Measurements from ENCODE around the gene RAD23B.

DNA sequence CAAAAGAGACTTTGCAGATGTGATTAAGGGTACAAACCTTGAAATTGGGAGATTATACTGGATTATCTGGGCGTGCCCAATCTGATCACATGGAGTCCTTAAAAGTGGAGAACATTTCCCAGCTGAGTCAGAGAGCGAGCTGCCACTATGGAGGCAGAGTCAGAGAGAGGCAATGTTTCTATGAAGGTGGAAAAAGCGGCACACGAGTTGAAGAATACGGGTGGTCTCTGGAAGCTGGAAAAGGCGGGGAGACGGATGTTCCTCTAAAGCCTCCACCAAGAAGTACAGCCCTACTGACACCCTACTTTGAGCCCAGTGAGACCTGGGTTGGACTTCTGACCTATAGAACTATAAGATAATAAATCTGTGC is 147.1 kb upstream of the RAD23B start:
- PRO-cap = no peak

DNA sequence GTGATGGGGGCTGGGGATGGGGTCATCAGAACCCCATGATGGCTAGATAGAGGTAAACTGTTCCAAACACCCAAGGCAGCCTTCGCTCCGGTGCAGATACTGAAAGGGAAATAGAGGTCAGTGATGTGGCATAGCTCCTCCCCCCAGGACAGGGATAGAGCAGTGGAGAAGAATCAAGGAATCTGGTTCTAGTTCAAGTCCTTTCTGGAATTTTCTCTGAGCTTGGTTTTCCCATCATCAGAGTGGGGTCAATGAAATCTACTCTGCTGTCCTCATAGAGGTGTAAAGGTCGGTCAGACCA is 105.9 kb upstream of the RAD23B start:
- PRO-cap = no peak

DNA sequence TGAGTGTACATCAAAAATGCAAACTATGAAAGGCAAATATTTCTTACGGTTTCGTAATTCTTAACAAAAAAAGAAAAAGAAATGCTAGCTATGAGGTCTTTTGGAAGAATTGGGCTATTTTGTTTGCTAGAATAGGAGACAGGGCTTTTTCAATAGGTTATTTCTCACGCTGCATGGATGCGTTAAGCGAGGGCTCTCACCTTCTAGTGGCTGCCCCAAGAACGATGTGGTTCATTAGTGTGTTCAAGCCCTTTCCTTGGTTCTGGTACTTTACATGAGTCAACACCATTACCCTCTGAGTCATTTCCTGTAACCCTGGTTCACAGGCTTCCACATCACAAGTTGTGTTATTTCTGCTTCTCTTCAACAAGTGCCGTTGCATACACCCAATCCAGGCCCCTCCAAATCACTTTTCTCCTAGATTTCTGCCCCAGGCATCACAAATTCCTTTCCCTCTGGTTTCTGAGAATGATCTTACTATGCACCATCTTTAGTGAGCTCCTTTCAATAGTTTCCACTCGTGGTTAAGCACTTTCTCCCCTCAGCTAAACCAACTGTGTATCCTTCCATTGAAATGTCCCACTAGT is 69.6 kb upstream of the RAD23B start:
- PRO-cap = no peak

- PRO-cap = bidirectional peak, plus-strand start at chr9:107283244, minus-strand start at chr9:107282913
These were observed at the start of gene RAD23B for GRCh38 chr9:107282721-107283419. Gene RAD23B, plus strand, starts transcription at chr9:107283279.

GRCh38 chr9:107577078-107577685 is 87.6 kb upstream of the KLF4 start:
- PRO-cap = no peak

- PRO-cap = no peak
These were observed 116.8 kb upstream of the KLF4 start for GRCh38 chr9:107606207-107606863.

DNA sequence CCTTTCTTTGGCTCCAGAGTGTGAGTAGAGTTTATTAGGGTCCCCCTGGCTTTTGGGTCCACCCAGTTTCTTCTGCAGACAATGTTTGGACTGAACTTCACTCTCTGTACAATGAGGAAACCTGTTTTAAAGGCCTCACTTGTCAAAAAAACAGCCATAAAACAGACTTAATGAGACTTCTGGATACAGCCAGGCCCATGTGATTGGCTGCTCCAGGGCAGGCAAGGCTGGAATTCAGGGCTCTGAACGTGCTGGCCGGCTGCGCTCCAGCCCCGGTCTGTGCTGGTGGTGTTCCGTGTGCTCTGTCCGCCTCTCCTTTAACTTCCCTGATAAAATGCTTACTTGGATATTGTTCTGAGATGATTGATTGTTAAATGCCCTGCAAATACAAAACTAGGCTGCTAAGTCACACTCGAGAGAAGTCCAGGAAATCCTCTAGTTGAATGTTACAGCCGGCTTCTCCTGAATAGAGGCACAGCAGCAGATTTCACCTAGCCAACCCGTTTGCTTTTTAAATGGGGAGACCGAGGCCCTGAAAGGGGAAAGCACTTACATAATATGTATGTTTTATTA is 131.3 kb upstream of the KLF4 start:
- PRO-cap = no peak

GRCh38 chr9:107637312-107638497 is 148.1 kb upstream of the KLF4 start:
- PRO-cap = no peak

DNA sequence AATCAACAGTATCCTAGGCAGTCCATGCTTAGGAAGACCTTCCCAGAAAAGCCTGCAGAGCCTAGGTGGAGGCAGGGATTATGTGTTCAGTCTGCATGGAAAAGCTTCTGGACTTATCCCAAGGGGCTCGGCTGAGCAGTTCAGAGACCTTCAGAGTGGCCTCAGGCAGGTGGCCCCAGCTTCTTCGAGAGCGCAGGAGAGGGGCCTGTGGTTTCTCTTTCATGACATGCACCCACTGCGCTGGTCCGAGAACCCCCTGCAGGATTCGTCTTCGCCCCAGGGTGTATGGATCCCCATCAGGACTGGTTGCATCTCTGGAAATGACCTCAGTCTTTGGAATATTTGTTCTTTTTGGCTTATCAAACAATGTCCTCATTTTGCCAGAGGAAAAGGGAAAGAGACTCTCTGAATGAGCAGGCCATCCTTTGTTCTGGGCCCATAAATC is 177.8 kb upstream of the KLF4 start:
- PRO-cap = no peak

DNA sequence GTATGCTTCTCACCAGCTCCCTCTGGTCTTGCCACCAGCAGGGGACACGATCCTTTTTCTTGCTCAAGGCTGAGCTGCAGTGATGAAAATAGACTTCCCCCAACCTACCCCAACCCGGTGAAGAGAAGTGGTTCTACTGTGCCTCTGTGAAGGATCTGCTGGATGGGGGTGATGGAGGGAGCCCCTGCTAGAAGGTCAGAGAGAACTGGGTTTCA is 185.3 kb upstream of the KLF4 start:
- PRO-cap = no peak

DNA sequence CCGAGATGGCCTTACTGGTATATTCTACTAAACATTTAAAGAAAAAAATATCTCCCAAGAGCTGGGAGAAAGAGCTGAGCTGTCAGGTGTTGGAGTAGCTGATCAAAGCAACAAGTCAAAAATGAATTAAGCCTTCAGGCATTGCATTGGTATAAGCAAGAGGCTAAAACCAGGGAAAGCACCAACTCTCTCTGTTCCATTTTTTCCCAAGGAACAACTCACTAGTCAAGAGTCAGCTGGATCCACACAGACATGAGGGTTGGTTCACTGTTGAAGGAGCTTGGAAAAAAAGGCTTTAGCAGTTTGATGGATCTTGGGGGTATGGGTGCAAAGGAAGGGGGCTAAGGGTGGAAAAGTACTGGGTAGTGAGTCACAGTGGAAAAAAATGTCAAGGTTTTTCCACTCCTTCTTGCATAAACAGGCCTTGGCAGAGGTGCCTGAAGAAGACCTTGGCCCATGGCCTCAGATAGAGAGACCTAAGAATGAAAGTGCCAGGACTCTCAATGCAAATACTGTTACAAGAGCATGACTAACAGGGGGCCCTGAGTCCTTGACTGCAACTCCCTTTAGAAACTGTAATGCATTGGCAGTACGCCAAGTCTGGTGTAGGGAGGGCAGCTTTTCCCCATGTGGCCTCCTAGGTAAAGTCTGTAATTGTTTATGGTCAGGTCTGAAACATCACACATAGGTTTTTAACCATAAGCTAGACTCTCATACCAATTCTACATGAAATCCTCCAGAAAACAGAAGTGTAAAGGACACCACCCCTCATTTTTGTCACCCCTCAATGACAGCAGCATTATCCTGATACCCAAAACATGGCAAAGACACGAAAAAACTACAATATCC is 23.7 kb downstream of the ACTL7A start:
- PRO-cap = no peak

DNA sequence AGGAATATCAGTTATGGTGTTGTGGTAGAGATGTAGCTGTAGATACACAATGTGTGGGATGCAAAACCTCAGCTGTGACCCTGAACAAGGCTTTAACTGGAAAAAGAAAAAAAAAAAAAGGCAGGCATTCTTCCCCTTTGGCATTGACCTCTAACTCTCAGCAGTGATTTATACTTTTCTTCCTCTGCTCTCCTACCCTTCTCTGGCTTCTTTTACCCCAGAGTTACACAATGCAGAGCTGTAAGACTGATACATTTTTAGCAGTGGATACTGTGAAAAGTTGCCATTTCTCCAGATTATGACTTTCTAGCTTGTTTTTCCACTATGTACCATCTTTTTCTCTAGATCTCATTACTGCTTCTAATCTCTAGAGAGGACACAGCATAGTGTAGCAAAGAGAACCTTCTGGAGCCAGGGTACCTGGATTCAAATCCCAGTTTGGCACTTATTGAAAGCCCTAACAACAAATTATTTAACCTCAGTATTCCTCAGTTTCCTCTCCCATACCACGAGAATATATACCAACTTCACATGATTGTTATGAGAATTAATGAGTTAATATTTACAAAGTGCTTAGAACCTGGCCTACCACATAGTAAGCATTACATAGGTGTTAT is 1.9 kb downstream of the CTNNAL1 start:
- PRO-cap = no peak

- PRO-cap = no peak
These were observed 40.7 kb downstream of the TMEM245 start for GRCh38 chr9:109078675-109079730.

DNA sequence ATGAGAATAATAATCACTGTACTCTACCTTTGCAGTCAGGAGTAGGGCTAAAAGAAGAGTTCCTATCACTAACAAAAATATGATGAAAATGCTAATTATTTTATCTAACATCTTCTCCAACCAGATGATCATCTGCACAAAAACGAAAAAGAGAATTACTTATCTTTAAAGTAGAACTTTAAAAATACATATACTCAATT is 39.0 kb downstream of the TMEM245 start:
- PRO-cap = no peak

DNA sequence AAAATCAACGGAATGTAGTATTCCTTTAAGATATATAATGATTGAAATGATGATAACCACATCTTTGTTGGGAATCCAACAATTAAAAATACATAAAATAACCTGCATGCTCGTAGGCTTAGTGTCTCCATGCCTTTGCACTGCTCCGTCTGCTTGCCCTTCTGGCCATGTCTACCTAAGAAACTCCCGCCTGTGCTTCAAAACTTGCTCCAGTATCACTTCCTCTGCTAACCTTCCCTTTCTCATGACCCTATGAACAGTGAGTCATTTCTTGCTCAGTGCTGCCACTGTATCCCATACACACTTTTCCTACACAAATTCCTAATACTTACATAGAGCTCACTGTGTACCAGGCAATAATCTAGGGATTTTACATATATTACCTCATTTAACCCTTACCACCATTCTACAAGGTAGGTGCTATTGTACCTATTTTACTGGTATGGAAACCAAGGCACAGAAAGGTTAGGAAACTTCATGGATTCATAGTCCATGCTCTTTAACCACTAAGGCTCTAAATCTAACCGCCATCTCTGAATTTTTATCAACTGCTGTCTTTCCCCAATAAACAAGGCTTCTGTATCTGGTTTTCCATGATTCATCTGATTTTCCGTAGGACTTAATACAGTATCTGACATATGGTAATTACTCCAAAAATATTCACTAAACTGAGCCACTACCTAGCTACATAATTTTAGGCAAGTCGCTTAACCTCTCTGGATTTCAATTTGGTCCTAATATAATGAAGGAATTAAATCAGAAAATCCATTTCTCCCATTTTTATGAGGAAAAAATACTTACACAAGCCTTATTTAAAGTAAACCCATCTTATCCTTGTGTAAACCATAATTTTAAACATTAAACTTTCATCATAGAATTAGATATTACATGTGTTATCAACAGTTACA is 33.3 kb downstream of the TMEM245 start:
- PRO-cap = no peak

DNA sequence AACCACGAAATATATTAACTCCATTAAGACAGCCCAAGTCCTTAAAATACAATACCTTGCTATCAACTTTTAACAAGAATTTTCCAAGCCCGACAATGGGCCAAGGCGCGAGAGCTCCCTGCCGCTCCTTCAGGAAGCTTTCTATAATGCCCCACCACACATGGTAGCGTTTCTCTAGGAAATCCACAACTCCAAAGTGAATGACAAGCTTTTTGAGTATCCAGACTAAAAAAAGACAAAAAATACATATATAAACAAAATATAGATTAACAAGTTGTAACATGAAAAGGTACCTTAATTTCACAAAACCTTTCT is 32.7 kb downstream of the TMEM245 start:
- PRO-cap = no peak

- PRO-cap = no peak
These were observed 72.6 kb downstream of the EPB41L4B start for GRCh38 chr9:109248268-109248635.

DNA sequence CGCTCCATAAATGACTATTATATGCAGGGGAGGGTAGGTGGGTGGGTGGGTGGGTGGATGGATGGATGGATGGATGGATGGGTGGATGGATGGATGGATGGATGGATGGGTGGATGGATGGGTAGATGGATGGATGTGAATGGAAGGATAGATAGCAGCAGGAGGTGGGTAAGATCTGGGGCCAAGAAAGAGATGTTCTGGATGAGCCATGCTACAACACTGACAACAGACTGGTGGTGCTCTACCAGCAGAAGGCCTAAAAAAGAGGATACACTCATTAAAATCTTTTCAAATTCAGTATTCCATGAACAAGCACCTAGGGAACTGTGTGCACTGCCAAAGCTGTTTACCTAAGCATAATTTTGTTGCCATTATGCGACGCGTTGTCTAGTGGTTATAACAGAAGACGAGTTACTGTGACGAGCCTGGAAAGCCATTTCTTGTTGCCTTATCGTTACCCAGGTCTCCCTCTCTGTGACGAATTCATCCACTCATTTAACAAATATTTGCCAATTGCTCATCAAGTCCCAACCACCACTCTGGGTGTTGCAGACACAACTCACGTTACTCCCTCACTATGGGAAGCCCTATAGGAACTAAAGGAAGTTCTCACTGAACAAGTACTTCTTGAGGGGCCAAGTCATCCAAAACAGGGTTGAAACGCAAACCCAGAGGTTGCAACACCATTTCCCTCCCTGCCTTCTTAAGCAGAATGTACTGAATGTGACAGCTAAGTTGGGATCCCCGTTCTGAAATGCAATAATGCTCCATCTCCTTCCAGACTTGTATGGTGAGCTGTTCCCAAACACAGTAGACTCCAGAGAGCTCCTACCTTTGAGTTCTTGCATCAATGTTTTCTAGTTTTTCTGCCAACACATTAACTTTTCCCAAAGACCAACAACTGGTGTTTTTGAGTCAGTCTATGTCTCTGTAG is 34.5 kb downstream of the EPB41L4B start:
- PRO-cap = no peak

GRCh38 chr9:109437085-109437672 is 60.9 kb downstream of the PTPN3 start:
- PRO-cap = no peak

GRCh38 chr9:109534327-109534526 is 36.1 kb upstream of the PTPN3 start:
- PRO-cap = no peak